Sternocleidomastoid (tissue), 1 donor: ENCODE results near the gene AQP9.

- PRO-cap = no peak
Measured at GRCh38 chr15:57524250-57524779, 67.4 kb upstream of the MYZAP start.

- PRO-cap = no peak
Measured at GRCh38 chr15:57548762-57549198, 42.9 kb upstream of the MYZAP start.

DNA sequence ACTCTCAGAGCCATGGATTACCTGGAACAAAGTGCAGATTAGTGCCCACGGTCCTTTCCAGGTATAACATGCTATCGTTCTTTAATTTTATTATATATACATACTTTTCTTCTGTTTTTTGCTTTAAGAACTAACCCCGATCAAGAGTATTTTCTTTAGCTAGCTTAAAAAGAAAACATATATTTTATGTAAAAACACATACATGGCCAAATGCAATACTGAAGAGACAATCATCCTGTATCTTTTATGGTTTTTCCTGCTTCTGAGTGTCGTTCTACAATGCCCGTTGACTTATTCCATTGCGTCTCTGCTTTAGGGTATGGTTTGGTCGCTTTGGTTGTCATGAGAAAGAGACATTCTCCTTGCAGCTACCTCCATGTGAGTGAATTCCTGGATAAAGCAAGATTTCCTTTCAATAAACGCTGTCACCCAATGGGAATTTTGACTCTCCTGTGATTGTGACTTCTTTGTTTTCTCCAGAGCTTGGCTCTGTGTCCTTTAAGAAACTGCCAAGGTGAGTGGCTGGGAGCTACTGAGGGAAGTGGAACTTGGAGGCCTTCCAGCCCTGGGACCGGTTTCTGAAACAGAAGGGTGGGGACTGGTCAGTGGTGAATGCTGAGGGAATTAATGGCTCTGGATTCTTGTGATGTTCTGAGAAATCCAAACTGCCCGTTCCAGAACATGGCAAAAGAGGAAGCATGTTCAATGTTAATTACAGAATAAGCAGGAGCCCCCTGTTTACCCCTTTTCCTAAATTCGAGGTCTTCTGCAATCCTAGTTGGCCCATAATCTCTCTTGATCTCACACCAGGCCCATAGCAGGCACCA, 41.2 kb upstream of the MYZAP start:
- PRO-cap = unidirectional peak, plus-strand start at position 586 of the sequence

DNA sequence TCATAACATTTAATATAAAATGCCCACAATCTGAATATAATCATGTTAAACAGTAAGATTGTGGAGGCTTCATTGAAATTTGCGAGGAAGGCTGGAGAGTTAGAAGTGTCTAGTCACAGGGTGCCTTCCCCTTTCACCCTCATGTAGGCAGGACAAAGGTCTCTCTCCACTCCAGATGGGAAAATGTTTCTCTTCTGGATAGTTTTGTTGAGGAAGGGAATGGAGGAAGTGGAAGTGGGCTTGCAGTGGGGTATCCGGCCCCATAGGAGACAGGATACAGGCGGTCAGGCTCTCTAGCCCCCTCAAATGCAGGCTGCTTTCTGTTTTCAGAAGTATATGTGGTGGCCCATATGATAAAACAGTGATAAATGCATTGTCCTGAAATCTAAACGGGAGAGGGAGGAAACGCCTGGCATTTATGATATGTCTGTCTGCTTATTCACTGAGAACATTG, 13.3 kb upstream of the MYZAP start:
- PRO-cap = no peak

GRCh38 chr15:57592468-57592890, 775 bp downstream of the MYZAP start:
- PRO-cap = no peak

DNA sequence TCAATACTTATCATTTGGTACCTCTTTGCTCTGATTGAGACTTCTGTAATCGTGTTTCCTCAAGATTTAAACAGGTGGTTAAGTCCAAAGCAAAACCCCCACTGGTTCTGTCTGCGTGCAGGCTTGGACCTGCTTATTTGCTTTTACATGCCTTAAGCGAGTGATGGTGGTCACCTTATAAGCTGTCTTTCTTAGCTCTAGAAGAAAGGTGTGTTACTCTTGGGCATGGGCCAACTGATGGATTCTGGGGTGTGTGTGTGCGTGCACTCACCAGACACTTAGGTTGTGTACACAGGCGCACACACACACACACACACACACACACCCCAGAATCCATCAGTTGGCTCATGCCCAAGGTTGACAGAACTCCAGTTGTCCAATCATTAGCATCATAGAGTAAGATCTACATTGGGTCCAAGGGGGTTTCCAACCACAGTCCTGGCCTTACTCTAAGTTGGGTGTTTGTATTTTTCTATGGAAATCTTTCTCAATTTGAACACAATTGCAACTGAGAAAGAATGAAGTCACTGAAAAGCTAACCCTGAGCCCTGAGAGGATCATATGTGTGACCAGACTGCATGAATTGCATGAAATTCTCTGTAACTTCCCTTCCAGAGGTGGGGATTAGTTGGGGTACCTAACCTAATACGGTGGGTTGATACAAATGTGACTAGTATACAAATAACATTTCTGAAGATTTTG, 1.3 kb downstream of the MYZAP start:
- PRO-cap = no peak

DNA sequence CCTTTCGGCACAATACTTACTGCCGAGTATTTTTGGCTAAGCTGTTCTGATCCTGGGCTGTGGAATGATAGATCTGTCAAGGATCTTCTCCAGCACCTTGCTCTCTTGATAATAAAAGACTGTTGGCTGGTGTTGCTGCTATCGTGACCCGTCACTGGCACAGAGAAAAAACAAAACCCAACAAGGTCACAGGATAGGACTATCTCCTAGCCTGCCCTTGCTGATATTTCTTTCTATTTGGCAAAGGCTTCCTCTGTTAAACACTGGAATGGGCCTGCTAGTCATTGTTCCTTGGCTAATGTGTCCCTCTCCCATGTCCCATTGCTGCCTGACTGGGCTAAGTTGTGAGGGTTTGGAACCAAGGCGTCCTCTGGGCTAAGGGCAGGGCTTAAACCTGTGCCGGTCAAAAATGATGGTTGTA, 3.9 kb downstream of the MYZAP start:
- PRO-cap = no peak

- PRO-cap = no peak
Measured at GRCh38 chr15:57610030-57611130, 18.7 kb downstream of the MYZAP start.

GRCh38 chr15:57633402-57633952, 41.8 kb downstream of the MYZAP start:
- PRO-cap = no peak

GRCh38 chr15:57717838-57718051, 11.2 kb downstream of the POLR2M start:
- PRO-cap = no peak

GRCh38 chr15:57953976-57955056, 111.2 kb downstream of the ALDH1A2 start:
- PRO-cap = no peak

GRCh38 chr15:58061808-58062526, 3.5 kb downstream of the ALDH1A2 start:
- PRO-cap = no peak

DNA sequence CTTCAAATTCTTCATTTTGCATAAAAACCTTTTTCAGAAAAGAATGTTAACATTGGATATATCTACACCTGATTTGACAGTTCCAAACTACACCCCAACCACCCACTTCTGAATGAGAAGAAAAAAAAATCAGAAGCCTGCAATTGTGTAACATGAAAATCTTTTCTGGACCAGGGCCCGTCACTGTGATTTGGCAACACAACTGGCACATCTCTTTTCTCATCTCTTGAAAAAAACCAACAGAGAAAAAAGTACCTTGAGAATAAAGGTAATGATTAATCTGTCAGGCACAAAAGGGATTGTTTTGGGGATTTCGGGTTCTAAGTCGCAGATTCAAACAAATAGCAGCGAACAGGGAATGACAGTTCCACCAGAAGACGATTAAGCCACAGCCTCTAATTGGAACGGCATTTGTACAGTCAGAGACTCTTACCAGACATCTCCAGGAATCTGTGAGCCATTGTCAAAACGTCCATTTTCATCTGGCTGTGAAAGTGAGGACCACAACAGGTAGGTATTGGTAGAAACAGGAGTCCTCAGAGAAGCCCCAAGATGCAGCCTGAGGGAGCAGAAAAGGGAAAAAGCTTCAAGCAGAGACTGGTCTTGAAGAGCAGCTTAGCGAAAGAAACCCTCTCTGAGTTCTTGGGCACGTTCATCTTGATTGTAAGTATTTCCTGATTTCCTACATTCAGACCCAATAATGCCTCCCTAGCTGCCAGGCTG, at the start of gene AQP9:
Gene AQP9, plus strand, starts transcription at position 368 of the 723 bp plus-strand sequence.
- PRO-cap = no peak

GRCh38 chr15:58258878-58259215, 120.7 kb downstream of the AQP9 start:
- PRO-cap = no peak

DNA sequence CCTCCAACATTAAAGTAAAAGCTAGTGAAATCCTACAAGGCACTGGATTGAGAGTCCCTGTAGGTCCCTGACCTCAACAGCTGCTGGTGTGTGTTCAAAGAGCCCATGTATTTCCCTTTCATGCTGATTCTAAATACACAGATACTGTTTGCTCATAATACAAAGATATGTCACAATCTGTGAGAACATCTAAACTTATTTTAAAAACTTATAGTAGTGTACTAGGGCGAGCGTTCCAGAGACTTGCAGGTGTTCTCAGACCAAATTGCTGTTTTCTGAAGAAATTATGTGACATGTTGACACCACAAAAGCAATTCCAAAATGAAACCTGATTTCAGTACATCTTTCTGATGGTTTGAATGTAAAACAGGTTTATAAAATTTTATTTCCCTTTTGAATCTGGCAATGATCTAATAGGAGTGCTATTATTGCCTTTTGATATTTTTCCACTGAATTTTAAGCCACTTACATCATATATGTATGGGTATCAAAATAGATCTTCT, 145.8 kb upstream of the LIPC start:
- PRO-cap = no peak

GRCh38 chr15:58329599-58330019, 102.2 kb upstream of the LIPC start:
- PRO-cap = no peak

DNA sequence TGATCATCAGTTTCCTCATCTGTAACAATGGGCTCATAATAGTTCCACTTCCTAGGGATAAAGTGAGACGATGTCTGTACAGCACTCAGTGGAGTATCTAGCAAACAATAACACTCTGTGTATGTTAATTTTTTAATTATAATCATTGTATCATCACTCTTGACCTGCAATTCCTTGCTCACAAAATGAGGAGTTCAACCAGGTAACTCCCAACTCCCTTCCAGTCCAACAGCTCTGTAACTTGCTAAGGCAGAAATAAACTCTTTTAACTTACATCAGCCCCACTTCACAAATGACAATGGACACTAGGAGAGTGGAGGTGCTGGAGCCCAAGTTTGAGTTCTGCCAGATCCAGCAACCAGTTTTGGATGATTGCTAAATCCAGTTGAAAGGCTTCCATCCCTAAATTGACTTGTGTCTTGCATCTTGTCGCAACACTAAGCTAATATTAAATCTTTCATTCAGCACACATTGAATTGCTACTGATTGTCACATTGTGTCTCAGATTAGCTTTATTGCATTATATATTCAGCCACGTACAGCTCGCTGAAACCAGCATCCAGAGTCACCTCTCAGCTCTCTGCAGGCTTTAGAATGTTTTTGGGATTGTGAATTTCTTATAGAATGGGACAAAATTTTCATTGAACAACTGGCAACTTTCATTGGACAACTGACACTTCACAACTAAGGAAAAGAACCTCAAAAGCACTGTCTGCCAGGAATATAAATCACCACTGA, 41.7 kb upstream of the LIPC start:
- PRO-cap = no peak

- PRO-cap = no peak
Measured at GRCh38 chr15:58477127-58477906, 45.5 kb downstream of the LIPC start.

- PRO-cap = no peak
Measured at GRCh38 chr15:58517449-58518552, 86.0 kb downstream of the LIPC start.

GRCh38 chr15:58528357-58528664, 96.5 kb downstream of the LIPC start:
- PRO-cap = no peak